Keratinocyte (primary cell): ENCODE measurements around a stretch of chr16.

CAGE:
- cytosol, long polyA minus RNA = no peak
- cytosol, long polyA plus RNA = no peak
- long polyA plus RNA = no peak
- nucleus, long polyA minus RNA = no peak
- nucleus, long polyA plus RNA = no peak
Measured at GRCh38 chr16:81493465-81494562, 49.2 kb downstream of the CMIP start.

GRCh38 chr16:81512964-81513980 is 68.7 kb downstream of the CMIP start:
CAGE:
- cytosol, long polyA minus RNA = no peak
- cytosol, long polyA plus RNA = no peak
- long polyA plus RNA = no peak
- nucleus, long polyA minus RNA = no peak
- nucleus, long polyA plus RNA = no peak

CAGE:
- cytosol, long polyA minus RNA = no peak
- cytosol, long polyA plus RNA = no peak
- long polyA plus RNA = no peak
- nucleus, long polyA minus RNA = no peak
- nucleus, long polyA plus RNA = no peak
Measured at GRCh38 chr16:81513981-81514457, 69.4 kb downstream of the CMIP start.

DNA sequence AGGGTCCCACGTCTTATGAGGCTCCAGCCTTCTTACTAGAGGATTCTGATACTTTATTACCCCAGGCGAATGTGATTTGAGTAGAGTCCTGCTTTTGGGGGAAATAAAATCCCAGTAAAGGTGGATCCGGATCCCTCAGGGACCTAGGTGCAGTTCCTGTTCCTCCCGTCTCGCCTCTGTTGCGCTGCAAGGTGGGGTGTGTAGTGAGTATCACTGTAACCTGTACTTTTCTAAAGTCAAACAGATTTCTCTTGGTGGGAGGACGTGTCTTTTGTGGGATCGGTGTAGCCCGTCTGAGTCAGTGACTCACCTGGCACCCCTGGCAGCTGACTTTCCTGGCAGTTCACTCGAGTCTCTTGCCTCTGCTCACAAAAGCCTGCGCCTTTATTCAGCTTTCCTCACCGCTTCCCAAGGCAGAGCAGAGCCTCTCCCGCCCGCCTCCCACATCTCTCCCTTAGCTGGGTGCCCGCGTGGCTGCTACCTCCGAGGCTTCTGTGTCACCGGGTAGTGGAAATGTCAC is 85.7 kb downstream of the CMIP start:
CAGE:
- cytosol, long polyA minus RNA = no peak
- cytosol, long polyA plus RNA = no peak
- long polyA plus RNA = no peak
- nucleus, long polyA minus RNA = no peak
- nucleus, long polyA plus RNA = no peak

DNA sequence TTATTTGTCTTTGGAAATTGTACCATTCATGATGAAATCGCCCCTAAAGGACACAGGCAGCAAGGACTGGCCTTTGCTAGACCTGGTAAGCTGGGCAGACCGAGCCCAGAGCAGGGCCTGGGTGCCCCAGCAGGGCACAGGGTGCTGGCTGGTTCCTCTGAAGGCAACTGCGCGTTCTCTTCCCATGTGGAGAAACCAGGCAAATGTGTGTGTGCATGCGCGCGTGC is 104.9 kb downstream of the CMIP start:
CAGE:
- cytosol, long polyA minus RNA = no peak
- cytosol, long polyA plus RNA = no peak
- long polyA plus RNA = no peak
- nucleus, long polyA minus RNA = no peak
- nucleus, long polyA plus RNA = no peak

GRCh38 chr16:81583915-81584226 is 139.3 kb downstream of the CMIP start:
CAGE:
- cytosol, long polyA minus RNA = no peak
- cytosol, long polyA plus RNA = no peak
- long polyA plus RNA = no peak
- nucleus, long polyA minus RNA = no peak
- nucleus, long polyA plus RNA = no peak

DNA sequence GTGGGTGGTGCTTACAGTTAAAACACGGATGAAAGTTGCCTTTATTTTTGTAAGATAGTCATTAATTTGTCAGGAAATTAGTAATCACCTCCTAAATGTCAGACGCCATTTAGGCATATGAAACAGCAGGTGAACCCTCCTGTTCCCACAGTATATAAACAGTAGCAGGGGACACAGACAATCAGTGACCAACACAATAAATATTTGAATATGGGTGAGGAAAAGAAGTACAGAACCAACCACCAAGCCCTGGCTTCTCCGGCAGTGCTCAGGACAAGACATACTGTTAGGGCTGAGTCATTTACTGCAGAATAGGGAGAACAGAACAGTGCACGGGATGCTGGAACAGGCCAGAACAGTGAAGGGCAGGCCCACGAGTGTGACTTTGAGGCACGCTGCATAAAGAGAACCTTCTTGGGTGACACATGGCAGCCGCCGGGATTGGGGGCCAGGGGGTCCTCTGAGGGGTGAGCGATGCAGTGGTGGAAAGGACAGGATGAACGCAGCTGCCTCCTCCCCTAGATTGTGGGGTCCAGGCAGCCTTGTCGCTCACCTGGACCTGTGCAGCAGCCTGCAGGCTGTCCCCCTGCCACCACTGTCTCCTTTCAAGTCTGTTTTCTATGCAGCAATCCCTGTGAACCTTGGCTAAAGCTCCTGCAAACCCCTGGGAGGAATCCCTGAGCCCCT is 160.4 kb downstream of the CMIP start:
CAGE:
- cytosol, long polyA minus RNA = no peak
- cytosol, long polyA plus RNA = no peak
- long polyA plus RNA = no peak
- nucleus, long polyA minus RNA = no peak
- nucleus, long polyA plus RNA = no peak

GRCh38 chr16:81625077-81625612 is 153.9 kb upstream of the PLCG2 start:
CAGE:
- cytosol, long polyA minus RNA = no peak
- cytosol, long polyA plus RNA = no peak
- long polyA plus RNA = no peak
- nucleus, long polyA minus RNA = no peak
- nucleus, long polyA plus RNA = no peak

DNA sequence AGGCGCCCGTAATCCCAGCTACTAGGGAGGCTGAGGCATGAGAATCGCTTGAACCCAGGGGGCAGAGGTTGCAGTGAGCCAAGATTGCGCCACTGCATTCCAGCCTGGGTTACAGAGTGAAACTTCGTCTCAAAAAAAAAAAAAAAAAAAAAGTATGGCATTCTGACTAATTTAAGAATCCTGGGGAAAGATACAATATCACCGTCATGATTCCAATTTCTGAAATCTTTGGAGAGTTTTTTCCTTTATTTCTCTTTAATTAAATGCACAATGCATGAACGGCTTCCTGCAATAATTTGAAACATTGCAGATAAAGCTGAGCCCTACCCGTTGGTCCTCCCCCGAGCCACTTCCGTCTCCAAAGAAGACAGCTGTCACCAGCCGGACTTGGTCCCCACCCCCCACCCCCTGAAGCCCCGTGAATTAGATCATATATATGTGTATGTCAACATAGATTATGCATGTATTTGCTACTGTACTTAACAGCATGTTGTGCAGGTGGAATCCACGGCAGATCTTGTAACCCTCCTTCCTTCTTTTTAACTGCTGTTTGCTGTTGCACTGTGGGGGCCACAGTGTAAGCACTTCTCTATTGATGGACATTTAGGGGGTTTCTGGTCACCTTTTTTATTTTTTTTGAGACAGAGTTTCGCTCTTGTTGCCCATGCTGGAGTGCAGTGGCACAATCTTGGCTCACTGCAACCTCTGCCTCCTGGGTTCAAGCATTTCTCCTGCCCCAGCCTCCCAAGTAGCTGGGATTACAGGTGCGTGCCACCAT is 142.5 kb upstream of the PLCG2 start:
CAGE:
- cytosol, long polyA minus RNA = no peak
- cytosol, long polyA plus RNA = no peak
- long polyA plus RNA = no peak
- nucleus, long polyA minus RNA = no peak
- nucleus, long polyA plus RNA = no peak

DNA sequence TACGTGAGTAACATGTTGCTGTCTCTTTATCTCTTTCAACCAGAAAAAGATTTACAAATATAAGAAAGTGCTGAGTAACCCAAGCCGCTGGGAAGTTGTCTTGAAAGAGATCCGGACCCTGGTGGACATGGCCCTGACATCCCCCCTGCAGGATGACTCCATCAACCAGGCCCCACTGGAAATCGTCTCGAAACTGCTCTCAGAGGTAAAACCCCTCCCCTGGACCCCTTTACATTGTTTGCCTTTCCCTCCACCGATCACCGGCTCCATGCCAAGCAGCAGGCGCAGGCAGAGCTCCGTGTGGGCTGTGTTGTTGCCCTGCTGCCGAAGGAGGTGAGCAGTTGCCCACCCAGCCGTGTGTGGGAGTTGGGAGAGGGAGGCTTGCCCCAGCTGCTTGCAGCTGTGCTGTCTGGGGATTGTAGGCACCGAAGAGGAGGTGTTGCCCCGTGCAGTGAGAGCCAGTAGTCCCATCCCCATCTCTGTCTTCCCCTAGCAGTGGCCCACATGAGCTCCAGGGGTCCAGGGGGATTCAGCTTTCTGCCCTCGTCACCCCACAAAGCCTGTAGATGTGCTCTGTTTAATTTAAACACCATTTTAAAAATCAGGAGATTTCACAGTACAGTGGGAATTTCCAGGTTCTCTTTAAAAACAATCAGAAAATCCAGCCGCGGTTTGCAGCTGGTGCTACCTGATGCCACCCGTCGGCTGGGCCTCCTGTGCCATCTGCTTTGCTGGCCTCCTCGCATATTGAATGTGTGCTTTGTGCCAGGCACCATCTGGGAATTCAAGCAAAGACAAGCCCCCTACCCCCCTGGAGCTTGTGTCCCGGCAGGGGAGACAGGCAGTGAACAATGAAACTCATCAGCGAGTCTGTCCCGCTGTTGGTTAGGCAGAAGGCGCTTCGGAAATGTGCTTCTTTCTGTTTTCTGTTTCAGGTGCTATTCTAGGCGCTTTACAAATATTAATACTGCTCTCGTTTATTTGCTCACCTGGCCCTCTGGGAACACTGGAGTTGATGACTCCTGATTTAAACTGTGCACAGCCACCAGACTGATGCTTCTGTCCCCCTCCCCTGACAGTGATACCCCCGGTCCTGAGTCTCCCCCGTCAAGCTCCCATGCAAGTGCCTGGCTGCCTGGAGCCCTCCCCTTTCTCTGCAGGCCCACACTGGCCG is 126.5 kb upstream of the PLCG2 start:
CAGE:
- cytosol, long polyA minus RNA = no peak
- cytosol, long polyA plus RNA = no peak
- long polyA plus RNA = no peak
- nucleus, long polyA minus RNA = no peak
- nucleus, long polyA plus RNA = no peak

GRCh38 chr16:81677686-81678071 is 101.4 kb upstream of the PLCG2 start:
CAGE:
- cytosol, long polyA minus RNA = no peak
- cytosol, long polyA plus RNA = no peak
- long polyA plus RNA = no peak
- nucleus, long polyA minus RNA = no peak
- nucleus, long polyA plus RNA = no peak

GRCh38 chr16:81738764-81739268 is 40.3 kb upstream of the PLCG2 start:
CAGE:
- cytosol, long polyA minus RNA = no peak
- cytosol, long polyA plus RNA = no peak
- long polyA plus RNA = no peak
- nucleus, long polyA minus RNA = no peak
- nucleus, long polyA plus RNA = no peak

DNA sequence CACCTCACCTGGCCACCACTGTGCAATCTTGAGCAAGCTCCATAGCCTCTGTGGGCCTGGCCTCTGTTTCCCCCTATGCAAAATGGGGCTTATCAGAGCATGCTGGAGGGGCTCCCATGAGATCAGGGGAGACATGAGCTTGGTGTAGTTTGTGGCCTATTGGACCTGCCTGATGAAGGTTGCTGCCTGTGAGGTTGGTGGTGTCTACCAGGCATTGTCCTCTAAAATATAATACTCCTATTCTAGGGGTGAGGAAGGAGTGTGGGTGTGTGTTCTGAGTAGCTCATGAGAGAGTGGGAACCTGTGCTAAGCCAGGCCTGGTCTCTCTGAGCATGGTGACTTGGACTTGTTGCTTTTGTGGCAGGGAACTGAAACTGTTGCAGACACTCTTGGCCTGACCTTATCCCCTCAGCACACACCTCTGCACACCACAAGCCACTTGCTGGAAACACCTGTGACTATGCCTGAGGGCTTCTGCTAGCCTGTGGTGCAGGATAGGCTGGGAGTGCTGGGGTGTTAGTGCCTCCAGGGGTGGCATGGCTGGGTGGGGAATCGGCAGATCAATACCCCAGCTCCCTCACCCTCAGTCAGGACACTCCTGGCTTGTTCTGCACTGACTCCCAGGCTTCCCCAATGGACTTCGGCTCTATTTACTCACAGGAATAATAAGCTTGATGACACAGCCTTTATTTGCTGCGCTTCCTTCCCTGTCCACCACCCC is 29.8 kb downstream of the PLCG2 start:
CAGE:
- cytosol, long polyA minus RNA = no peak
- cytosol, long polyA plus RNA = no peak
- long polyA plus RNA = no peak
- nucleus, long polyA minus RNA = no peak
- nucleus, long polyA plus RNA = no peak

CAGE:
- cytosol, long polyA minus RNA = no peak
- cytosol, long polyA plus RNA = no peak
- long polyA plus RNA = no peak
- nucleus, long polyA minus RNA = no peak
- nucleus, long polyA plus RNA = no peak
Measured at GRCh38 chr16:82033811-82034418, 1.1 kb upstream of the HSD17B2 start.

GRCh38 chr16:82152585-82152865 is 17.5 kb downstream of the MPHOSPH6 start:
CAGE:
- cytosol, long polyA minus RNA = no peak
- cytosol, long polyA plus RNA = no peak
- long polyA plus RNA = no peak
- nucleus, long polyA minus RNA = no peak
- nucleus, long polyA plus RNA = no peak

GRCh38 chr16:82735501-82736081 is 108.8 kb downstream of the CDH13 start:
CAGE:
- cytosol, long polyA minus RNA = no peak
- cytosol, long polyA plus RNA = no peak
- long polyA plus RNA = no peak
- nucleus, long polyA minus RNA = no peak
- nucleus, long polyA plus RNA = no peak

CAGE:
- cytosol, long polyA minus RNA = no peak
- cytosol, long polyA plus RNA = no peak
- long polyA plus RNA = no peak
- nucleus, long polyA minus RNA = no peak
- nucleus, long polyA plus RNA = no peak
Measured at GRCh38 chr16:83713672-83713977, 94.2 kb upstream of the HSBP1 start.

DNA sequence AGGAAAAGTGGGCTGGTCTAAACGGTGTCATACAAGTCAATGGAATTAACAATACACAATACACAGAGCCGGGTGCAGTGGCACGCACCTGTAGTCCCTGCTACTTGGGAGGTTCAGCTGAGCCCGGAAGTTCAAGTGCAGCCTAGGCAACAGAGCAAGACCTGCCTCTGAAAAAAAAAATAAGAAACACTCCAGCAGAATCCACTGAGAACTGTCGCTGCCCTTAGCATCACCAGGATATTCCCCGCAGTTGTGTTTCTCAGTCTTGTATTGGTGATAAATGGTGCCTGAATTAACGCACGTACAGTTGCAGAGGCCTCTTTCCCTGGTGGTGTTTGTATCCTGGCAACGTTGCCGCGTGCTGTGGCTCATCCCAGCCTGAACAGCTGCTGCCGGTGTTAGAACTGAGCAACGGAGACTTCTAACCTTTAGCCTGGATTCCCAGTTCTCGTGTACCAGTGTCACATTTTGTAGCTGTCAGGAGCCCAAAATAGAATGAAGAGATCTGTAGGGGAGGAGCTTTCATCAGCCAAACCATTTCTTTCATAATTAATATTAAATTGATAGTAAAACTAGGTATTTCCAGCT is 4.8 kb downstream of the MLYCD start:
CAGE:
- cytosol, long polyA minus RNA = no peak
- cytosol, long polyA plus RNA = no peak
- long polyA plus RNA = no peak
- nucleus, long polyA minus RNA = no peak
- nucleus, long polyA plus RNA = no peak

DNA sequence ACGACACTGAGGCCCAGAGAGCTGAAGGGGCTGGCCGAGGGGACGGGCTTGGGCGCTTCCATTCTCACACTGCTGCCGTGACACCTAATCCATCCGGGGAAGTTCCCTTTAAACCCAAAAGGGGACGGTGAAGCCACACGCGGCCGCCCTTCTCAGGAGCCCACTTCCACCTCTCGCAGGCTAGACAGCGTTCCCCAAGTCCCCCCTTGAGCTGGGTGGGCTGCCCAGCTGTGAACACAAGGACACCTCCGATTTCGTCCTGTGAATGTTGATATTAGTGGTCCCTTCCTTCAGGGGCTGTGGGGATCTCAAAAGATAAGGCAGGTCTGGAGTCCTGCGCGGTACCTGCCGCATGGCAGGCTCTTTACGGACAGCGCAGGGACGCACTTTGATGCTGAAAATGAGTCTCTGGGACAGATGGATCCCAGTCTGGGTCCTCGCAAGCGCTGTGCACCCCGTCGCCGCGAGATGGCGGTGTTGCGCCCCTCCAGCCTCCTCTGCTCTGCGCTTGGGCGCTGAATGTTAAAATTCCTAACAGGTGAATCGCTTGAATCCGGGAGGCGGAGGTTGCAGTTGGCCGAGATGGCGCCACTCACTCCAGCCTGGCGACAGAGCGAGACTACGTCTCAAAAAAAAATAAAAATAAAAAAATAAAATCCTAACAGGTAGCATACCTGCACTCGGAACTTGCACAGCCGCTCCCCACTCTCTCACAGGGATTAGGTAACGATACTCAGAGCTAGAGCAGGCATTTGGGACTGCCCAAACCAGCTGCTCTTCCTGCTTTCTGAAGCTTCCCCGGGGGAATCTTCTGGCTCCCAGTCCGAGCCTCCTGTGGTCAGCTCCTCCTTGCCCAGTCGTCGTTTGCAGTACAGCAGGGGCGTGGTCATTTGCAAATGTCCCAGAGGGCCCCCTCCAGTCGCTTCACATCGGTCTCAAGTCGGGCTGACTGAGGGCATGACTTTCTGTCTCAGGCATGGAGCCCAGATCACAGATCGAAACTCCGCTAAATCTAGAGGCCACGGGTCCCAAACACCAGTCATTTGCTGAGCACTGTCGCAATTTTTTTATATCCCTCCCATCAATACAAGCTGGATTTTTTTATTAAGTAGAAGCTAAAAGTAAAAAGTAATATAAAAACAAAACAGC is 26.3 kb upstream of the OSGIN1 start:
CAGE:
- cytosol, long polyA minus RNA = no peak
- cytosol, long polyA plus RNA = no peak
- long polyA plus RNA = no peak
- nucleus, long polyA minus RNA = no peak
- nucleus, long polyA plus RNA = no peak

DNA sequence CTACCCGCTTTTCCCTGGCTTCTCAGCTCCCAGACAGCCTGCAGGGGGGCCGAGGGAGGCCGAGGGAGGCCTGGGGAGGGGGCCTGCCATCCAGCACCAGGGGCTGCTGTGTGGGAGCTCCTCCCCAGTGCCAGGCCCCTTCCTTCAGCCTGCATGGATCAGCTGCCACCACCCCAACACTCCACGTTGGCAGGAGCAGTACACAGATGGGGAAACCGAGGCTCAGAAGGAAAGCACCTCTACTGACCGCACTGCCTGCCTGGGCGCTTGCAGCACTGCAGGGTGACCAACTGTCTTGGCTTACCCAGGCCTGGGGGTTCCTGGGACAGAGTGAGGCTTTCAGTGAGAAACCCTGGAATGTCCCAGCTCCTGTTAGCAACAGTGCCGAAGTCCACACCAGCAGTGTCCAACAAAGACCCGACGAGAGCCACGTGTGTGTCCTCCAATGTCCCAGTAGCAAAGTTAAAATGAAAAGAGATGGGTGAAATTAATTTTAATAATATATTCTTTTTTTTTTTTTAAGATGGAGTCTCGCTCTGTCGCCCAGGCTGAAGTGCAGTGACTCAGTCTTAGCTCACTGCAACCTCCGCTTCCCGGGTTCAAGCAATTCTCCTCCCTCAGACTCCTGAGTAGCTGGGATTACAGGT is 5.2 kb upstream of the OSGIN1 start:
CAGE:
- cytosol, long polyA minus RNA = no peak
- cytosol, long polyA plus RNA = no peak
- long polyA plus RNA = no peak
- nucleus, long polyA minus RNA = no peak
- nucleus, long polyA plus RNA = no peak